Duodenum (tissue), 1 donor: ENCODE results near the genes XYLB, ACVR2B and SLC25A38.

GRCh38 chr3:37955905-37956357, 34.7 kb upstream of the VILL start:
- PRO-cap: no peak

- PRO-cap: no peak
Measured at GRCh38 chr3:38117451-38118715, 19.0 kb downstream of the ACAA1 start.

DNA sequence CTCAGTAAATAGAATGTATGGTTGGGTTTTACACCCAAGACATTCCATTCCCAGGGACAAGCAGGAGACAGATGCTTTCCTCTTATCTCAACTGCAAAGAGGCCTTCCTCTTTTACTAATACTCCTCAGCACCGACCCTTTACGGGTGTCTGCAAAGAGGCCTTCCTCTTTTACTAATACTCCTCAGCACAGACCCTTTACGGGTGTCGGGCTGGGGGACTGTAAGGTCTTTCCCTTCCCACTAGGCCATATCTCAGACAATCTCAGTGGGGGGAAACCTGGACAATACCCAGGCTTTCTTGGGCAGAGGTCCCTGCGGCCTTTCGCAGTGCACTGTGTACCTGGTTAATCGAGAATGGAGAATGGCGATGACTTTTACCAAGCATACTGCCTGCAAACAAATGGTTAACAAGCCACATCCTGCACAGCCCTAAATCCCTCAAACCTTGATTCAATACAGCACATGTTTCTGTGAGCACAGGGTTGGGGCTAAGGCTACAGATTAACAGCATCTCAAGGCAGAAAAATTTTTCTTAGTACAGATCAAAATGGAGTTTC, 1.2 kb downstream of the ACAA1 start:
- PRO-cap: no peak

DNA sequence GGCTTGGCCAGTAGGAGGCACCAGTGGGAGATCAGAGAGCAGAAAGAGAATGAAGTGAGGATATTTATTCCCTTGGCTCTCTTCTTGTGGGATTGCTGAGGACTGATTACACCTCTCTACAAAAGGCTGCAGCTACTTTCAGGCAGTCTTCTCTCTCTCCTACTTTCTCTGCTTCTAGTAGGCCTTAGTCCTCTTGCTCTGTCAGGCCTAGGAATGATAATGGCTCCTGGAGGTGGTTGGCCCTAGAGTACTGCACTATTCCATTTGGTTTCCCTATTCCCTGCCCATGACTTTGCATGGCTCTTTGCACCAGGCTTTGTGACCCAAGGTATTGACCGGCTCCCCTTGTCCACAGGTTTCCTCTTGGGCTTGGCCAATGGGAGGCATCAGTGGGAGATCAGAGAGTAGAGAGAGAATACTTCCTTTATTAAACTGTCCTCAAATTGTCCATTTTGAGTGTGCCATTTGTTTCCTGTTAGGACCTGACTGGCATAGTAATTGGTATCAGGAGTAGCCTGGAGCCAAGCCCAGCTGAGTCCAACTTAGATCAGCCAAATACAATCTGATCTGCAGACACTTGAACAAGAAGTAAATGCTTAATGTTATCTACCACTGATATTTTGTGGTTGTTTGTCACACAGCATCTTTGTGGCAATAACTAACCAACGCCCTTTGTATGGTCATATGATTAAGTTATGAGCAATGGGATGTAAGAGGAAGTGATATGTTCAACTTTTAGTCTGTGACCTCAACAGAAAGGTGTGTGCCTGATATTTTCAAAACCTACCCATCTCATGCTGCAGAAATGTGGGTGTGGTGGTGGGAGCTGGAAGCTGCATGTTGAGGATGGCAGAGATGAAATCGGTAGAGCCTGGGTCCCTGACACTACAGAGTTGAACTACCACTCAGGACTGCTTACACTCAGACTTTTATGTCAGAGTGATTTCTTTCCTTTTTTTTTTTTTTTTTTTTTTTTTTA, 13.2 kb downstream of the MYD88 start:
- PRO-cap: no peak

GRCh38 chr3:38236227-38237152, 29.1 kb upstream of the SLC22A13 start:
- PRO-cap: no peak

DNA sequence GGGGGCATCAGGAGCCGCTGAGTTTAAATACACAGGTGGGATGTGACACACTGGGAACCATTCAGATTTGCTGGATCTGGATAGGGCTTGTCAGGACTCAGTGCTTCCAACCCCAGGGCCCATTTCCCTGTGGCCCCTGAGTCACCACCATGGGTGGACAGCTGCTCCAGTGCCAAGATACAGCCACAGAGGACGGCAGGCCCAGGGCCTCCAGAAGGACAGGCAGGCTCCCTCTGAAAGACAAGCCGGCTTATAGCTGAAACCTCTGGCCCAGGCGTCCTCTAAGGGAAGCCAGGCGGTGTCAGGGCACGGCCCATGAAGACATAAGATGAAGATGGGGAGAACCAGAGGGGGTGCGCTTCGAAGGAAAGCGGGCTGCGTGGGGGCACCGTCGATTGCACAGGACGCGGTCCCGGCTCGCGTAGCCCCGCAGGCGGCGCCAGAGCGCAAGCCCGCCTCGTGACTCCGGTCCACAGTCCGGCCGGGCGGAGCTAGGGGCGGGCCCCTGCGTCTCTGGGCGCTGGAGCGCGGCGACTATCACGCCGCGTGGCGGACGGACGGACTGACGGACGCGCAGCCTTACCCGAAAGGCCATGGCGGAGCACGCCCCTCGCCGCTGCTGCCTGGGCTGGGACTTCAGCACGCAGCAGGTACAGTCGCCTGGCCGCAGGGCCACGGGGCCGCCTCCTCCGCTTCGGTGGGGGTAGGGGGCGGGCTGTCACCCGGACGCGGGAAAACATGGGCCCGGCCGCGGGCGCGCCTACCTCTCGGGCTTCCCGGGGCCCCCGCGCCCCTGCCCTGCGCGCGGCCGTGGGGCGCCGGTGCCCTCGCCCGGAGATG, at the start of gene XYLB:
Gene XYLB (plus strand): TSS at position 510 of the 840 bp plus-strand sequence.
- PRO-cap: bidirectional peak, plus-strand start at position 540 of the sequence, minus-strand start at position 564 of the sequence

- PRO-cap: no peak
Measured at GRCh38 chr3:38449921-38450266, 3.8 kb upstream of the ACVR2B start.

DNA sequence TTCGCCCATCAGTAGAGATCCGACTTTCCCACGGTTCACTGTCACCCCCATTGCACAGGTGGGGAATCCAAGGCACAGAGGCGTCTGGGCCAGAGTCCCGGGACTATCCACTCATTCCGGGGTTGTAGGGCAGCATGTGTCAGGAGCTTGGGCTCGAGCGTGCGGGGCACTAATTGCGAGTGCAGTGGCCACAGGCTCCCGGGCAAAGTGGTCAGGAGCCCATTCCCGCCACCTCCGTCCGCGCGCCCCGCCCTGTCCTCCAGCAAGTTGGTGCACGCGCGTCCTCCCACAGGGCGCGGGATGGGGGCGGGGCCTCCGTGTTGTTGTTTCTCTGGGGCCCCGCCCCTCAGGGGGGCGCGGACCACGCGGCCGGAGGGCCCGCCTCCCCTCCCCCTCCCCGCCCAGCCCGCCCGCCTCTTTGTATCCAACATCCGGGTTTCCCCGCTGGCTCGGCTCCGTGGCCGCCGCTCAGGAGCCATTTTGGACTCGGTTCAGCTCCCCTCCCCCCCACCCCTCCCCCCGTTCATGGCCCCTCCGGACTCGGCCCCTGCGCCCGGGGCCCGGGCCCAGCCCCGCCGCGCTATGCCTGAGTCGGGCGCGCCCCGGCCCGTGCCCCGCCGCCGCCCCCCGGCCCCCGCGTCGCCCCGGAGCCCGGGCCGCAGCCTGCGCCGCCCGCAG, at the start of gene ACVR2B:
Gene ACVR2B (plus strand): TSS at position 447 of the 678 bp plus-strand sequence.
- PRO-cap: bidirectional peak, plus-strand start at position 510 of the sequence, minus-strand start at position 264 of the sequence

- PRO-cap: no peak
Measured at GRCh38 chr3:38614865-38615376, 34.6 kb downstream of the SCN5A start.

DNA sequence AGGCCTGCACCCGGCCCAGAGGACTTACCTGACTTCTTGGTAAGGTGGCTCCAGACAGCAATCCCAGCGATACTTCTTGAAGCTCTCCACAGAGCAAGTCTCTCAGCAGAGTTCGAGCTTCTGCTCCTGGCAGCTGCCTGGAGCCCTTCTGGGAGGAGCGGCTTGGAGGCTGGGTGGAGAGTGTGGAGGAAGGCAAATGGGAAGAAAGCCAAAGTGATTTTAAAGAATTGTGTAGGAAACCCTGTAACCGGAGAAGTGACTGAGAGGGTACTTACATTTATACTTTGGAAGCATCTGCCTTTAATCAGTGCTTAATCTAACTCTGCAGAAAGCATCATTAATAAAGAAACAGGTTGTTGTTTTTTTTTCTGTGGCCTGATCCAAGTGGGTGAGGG, 91.5 kb downstream of the SCN11A start:
- PRO-cap: no peak

GRCh38 chr3:39137921-39139008, 15.1 kb downstream of the CSRNP1 start:
- PRO-cap: no peak

- PRO-cap: unidirectional peak, plus-strand start at chr3:39142096
Measured at GRCh38 chr3:39141917-39142655, 11.3 kb downstream of the CSRNP1 start.

- PRO-cap: no peak
Measured at GRCh38 chr3:39143146-39143807, 10.1 kb downstream of the CSRNP1 start.

DNA sequence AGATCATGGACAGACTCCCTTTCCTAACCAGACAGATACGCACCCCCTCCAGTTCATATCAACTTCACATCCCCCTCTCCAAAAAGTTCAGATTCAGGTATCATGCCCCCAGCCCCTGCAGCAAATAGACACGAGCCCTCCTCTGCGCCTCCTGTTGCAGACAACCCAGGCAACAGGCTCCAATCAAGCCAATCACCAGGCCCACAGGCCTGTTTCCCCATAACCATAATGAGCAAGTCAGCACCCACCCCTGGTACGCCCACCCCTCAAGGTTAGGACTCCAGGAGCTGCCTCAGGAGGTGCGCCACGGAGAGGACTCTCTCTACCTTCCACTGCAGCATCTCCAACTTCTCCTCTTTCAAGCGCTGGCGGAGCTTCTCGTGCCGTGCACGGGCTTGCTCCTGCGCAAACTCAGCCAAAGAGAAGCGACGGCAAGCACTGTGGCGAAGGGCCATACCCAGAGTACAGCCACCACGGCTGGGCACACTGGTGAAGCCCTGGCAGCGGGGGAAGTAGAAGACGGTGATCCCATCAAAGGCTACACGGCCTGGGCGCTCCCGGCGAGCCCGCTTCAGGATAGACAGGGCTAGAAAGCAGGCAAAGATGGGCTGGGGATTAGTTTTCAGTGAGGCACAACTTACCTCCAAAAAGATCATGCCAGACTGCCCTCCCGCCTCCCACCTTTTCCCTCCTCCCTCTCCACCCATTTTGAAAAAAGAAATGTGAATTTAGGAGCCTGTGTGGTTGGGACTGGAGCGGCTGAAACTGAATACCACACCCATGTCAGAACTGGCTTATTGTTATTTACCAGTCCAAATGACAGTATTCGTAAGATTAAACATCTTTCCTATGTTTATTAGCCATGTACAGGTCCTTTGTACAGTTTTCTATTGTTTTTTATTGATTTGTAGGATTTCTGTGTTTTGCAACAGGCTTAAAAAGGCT, 8.4 kb downstream of the CSRNP1 start:
- PRO-cap: no peak

- PRO-cap: no peak
Measured at GRCh38 chr3:39145851-39146437, 7.4 kb downstream of the CSRNP1 start.

DNA sequence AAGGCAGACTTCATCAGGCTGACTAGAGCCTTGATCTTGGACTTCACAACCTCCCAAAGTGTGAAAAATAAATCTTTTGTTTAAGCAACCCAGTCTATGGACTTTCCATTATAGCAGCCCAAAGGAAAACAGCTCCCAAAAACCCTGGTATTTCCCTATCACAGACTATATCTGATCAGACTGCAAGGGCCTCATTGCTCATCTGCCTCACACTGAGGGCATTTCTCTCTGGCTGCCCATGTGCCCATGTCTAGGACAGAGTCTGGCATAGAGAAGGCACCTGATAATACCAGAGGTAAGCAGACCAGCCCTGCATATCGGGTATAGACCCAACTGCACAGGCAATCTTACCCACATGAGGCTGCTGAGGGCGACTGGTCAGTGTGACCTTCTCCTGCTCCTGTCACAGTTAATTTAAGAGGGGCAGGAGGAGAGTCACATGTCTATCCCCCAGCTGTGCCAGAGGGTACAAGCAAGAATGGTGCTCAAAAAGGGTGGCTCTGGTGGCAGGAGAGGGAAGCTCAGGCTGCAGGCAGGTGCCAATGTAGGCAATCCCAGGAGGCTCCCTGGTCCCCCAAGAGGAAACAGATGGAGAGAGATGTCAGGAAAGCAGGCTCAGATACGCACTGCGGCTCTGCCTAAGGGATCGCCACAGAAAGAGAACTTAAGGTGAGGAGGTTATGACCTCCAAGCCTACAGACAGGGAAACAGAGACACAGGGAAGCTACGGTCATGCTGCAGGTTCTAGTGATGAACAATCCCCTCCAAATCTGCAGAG, 3.1 kb downstream of the CSRNP1 start:
- PRO-cap: no peak

- PRO-cap: unidirectional peak, minus-strand start at chr3:39154569
Measured at GRCh38 chr3:39154385-39155107, 1.2 kb upstream of the CSRNP1 start.

DNA sequence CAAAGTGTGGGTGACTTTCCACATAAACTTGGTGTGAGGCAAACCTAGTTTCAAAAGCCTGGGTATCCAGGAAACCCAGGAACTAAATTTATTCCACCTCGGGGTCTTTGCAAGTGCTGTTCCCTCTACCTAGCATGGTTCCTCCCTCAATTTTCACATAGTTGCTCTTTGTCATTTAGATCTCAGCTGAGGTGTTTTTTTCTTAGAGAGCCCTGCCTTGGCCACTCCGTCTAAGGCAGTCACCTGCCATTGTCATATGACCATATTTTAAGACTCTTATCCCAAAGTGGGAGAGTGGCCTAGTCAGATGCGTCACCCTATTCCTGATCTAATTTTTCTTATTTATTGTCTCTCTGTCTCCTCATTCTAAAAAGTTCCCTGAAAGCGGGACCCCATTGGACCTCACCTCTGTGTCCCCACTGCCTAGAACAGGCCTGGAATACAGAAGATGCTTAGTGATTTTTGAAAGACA, 10.1 kb downstream of the XIRP1 start:
- PRO-cap: no peak

DNA sequence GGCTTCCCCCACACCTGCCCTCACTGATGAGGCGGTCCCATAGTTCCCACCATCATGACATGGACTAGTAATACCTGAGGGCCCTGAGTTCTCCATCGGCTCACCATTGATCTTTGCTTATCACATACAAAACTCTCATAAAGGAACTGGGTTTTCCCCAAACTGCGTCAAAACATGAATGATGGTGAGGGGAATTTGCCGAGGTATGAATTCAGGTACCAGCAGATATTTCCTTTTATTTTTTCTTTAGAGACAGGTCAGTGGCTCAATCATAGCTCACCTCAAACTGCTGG, 1.5 kb upstream of the CCR8 start:
- PRO-cap: no peak

GRCh38 chr3:39382940-39384165, at the start of gene SLC25A38:
SLC25A38 (plus strand) TSS chr3:39383370.
- PRO-cap: bidirectional peak, plus-strand start at chr3:39383370, minus-strand start at chr3:39383253; bidirectional peak, plus-strand start at chr3:39383700, minus-strand start at chr3:39383541